Measurements from ENCODE around the gene MRPL1.

- PRO-cap, result no peak
- RRBS, 2 experiments, result no CpG with 5 or more reads among the region's 9 CpGs
Observed at GRCh38 chr4:76308459-76309040, 2.0 kb downstream of the STBD1 start.

- PRO-cap, result no peak
- RRBS, 2 experiments, result no CpG with 5 or more reads among the region's 2 CpGs
Observed at GRCh38 chr4:76310158-76310591, 3.6 kb downstream of the STBD1 start.

GRCh38 chr4:76526326-76527172, 91.5 kb downstream of the SHROOM3 start:
- PRO-cap, result no peak
- RRBS, 2 experiments, result no CpG with 5 or more reads among the region's 6 CpGs

GRCh38 chr4:76590694-76591408, 155.8 kb downstream of the SHROOM3 start:
- PRO-cap, result unidirectional peak, minus-strand start at chr4:76590858; unidirectional peak, minus-strand start at chr4:76591266
- RRBS, 2 experiments, result no CpG with 5 or more reads among the region's 8 CpGs

DNA sequence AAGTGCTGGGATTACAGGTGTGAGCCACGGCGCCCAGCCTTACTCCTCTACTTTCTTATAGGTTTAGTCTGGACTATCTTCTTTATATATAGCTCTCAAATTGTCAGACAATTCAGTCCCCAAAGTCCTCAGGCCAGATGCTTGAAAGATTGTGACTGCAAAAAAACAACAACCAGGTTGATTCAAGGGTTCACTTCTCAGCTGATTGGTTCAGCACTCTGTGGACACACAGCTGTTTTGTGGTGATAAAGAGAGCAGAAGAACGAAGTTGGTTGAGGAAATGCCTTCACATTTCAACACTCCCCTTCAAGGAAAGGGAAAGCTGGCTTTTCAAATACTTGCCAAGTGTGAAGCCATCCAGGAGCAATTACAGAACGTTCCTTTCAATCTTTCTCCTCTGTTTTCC, 166.7 kb downstream of the SHROOM3 start:
- PRO-cap, result no peak
- RRBS, 2 experiments, result no CpG with 5 or more reads among the region's 4 CpGs

DNA sequence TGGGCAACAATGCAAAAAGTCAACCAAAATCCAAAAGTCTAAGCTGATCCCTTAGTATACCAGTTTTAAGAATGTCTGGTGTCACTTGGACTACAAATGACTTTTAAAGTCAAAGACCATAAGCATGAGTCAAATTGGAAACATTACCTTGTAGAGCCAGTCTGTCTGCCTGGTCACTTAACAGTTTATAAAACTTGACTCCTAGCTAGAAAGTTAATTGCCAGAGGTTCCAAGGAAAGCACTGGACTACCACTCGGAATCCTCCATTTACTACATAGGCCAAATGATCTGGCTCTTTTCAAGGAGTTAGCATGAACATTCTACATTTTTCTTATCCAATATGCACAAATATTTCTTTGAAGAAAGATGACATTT, 188.2 kb downstream of the SHROOM3 start:
- PRO-cap, result no peak
- RRBS, 2 experiments, result no CpG with 5 or more reads among the region's 1 CpG

DNA sequence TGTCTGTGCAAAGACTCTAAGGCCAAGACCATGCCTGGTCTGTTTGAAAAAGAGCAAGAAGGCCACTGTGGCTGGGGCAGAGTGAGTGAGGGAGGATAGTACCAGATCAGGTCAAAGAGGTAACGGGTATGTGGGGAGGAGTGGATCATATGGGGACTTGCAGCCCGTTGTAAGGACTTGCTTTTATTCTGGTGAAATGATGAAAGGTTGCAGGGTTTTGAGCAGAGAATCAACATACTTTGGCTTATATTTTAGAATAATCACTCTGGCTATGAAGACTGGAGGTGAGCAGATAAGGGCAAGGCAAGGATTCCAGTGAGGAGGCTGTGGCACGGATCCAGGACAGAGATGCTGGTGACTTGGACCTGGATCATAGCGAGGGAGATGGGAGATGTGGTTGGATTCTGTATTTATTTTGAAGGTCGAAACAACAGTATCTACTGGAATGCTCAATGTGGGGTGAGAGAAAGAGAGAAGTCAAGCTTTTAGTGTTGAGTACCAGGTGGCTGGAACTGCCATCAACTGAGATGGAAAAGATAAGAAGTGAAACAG, 194.3 kb downstream of the SHROOM3 start:
- PRO-cap, result no peak
- RRBS, 2 experiments, result no CpG with 5 or more reads among the region's 5 CpGs

DNA sequence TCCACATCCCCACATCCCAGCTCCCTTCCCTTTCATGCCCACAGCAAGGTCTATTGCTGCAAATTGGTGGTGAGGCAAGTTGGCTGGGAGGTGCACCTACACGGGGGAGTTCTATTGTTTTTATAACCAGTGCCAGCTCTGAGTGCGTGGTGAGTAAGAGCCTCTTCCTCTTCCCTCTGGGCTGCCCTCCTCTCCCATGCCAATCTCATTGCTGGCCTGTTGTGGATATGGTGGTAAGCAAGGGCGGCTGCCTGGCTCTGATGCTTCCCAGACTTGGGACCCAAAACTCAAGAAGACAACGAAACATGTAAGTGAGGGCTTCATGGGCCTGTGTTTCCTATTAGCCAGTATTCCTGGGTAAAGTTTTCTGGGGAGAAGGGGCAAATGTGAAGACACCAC, 204.3 kb downstream of the SHROOM3 start:
- PRO-cap, result no peak
- RRBS, 2 experiments, result no CpG with 5 or more reads among the region's 4 CpGs

- PRO-cap, result no peak
- RRBS, 2 experiments, result no CpG with 5 or more reads among the region's 2 CpGs
Observed at GRCh38 chr4:76663684-76664350, 228.8 kb downstream of the SHROOM3 start.

GRCh38 chr4:76753666-76754877, 143.9 kb downstream of the SOWAHB start:
- PRO-cap, result no peak
- RRBS, 2 experiments, result no CpG with 5 or more reads among the region's 17 CpGs

GRCh38 chr4:76801387-76802266, 96.3 kb downstream of the SOWAHB start:
- PRO-cap, result no peak
- RRBS, 2 experiments, result 7% methylated on average over 12 of the region's 43 CpGs; no CpG with 5 or more reads in 1 of the 2 experiments

DNA sequence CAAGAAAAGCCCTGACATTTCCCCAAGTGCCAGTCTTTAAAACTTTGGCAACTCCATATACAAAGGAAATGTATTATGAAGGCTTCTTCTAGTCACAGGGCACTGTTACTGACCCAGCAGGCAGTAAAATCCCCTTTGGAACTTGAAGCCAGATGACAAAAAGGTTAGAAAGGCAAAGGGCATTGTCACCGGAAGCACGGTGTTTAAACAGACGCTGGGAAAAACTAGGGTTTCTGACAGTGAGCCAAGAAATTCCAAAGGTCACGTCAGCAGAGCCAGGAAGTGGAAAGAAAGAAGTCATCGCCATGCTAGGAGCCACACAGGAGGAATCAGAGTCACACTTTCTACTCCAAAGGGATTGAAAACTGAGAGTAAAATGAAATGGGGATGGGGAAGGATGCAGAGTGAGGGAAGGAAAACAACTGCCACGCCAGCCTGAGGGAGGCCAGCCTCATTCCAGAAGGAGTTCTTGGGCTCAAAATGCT, 67.0 kb downstream of the SOWAHB start:
- PRO-cap, result no peak
- RRBS, 2 experiments, result no CpG with 5 or more reads among the region's 6 CpGs

DNA sequence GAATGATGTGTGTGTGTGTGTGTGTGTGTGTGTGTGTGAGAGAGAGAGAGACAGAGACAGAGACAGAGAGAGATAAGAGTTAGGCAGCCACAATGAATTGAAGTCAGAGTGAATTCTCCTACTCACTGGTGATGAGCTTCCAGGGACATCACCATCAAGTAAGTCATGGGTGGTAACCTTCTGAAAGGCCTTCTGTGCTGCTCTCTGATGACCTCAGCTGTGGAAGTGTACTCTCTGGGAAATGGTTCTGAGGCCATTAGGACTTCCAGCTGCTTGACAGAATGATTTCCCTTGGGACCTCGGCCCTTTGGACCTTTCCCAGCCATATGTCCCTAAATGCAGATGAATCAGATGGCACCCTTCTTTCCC, 7.4 kb downstream of the SEPTIN11 start:
- PRO-cap, result no peak
- RRBS, 2 experiments, result no CpG with 5 or more reads among the region's 1 CpG

GRCh38 chr4:76962502-76962731, 12.9 kb downstream of the SEPTIN11 start:
- PRO-cap, result no peak
- RRBS, 2 experiments, result no CpG with 5 or more reads among the region's 2 CpGs

GRCh38 chr4:77037314-77037943, 38.4 kb downstream of the CCNI start:
- PRO-cap, result no peak

DNA sequence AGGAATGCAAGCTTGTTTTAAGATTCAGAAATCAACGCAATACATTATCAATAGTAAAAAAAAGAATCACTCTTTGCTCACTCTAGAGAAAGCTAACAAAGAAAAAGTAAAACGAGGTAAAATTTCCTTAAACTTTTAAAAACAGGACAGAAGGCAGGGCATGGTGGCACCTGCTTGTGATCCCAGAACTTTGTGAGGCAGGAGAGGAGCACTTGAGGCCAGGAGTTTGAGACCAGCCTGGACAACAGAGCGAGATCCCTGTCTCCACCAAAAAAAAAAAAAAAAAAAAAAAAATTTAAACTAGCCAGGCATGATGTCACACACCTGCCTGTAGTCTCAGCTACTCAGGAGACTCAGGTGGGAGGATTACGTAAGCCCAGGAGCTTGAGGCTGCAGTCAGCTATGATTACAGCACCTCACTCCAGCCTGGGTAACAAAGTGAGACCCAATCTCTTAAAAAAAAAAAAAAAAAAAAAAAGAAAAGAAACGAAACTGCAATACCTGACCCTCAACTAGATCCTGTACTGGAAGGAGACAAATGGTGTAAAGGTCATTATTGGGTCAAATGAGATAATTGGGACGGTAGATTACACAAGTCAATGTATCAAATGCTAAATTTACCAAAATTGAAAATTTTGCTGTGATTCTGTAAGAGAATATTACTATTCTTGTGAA, 3.5 kb downstream of the CCNI start:
- PRO-cap, result no peak
- RRBS, 2 experiments, result no CpG with 5 or more reads among the region's 6 CpGs

DNA sequence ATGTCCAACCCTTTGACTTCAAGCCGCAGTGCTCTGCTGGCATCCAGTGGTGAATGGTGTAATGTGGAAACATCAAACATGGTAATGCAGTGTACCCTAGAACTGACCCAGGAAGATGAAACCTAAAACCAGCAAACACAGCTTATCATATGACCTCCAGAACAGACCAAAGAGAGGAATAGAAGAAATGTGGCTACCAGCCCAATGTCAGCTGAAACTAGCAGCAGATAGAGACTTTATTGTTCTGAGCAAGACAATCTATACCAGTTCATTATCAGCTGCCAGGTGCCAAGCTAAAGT, 13.8 kb downstream of the CXCL13 start:
- PRO-cap, result no peak
- RRBS, 2 experiments, result no CpG with 5 or more reads among the region's 1 CpG

DNA sequence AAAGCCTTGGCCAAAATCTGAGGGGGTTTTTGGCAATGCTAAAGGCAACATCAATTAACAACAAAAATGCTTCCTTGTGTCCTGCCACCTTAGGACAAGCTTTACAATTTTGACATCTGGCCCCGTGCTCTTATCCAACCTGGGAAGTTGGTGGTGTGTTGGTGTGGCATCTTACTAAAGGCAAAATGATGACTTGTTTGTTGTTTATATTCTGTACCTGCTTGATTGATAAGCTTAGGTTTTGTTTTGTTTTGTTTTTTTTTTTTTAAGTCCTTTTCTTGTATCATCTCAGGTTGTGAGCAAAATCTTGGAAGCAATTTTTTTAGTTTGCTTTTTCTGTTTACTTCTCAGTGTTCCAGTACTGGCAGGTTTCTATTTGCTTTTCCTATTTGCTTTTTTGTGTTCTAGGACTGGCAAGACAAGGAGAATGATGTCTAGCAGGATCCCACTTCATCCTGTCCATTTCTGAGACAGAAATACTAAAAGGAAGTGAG, 15.5 kb downstream of the CXCL13 start:
- PRO-cap, result no peak
- RRBS, 2 experiments, result no CpG with 5 or more reads among the region's 1 CpG

- PRO-cap, result no peak
- RRBS, 2 experiments, result no CpG with 5 or more reads among the region's 7 CpGs
Observed at GRCh38 chr4:77810469-77811295, 8.5 kb downstream of the CNOT6L start.

DNA sequence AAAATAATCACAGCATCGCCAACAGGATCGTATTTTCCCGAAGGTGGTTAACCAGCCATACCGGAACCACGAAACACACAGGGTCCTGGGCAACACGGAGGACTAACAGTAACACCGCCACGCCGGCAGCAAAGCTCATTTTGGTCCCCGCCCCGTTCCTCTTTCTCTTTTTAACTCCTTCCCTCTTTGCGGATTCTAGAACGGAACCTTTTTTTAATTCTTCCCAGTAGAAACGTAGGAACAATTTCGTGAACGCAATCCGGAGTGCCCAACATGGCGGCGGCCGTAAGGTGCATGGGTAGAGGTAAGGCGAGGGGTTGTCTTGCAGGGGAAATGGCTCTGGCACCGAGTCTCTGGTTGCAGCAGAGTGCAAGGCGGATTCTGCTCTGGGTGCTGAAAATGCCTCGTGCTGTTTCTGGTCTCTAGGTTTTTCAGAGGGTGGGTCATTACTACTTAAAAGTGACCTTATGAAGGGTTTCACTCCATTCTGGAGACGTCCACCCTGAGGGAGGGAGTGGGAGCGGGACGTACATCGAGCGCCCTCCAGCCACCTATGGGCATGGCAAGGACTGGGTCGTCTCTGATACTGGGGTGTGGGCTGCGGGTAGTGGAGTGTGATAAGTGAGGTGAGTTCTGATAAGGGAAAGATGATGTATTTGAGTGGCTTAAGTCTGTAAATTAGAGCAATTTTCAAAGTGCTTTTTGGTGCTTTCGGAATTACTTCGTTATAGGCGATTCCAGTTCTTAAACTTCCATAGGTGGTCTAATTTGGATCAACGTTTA, at the start of gene MRPL1:
Gene MRPL1, plus strand, starts transcription at position 255 of the 783 bp plus-strand sequence.
- PRO-cap, result bidirectional peak, plus-strand start at position 274 of the sequence, minus-strand start at position 145 of the sequence; bidirectional peak, plus-strand start at position 584 of the sequence, minus-strand start at position 555 of the sequence
- RRBS, 2 experiments, result 3 to 4% methylated on average over 6 of the region's 35 CpGs

Data from astrocyte (in vitro differentiated cells and primary cell).